Aorta (tissue), 1 donor: Measurements from ENCODE around the genes TIGAR, C12orf4 and DYRK4.

DNA sequence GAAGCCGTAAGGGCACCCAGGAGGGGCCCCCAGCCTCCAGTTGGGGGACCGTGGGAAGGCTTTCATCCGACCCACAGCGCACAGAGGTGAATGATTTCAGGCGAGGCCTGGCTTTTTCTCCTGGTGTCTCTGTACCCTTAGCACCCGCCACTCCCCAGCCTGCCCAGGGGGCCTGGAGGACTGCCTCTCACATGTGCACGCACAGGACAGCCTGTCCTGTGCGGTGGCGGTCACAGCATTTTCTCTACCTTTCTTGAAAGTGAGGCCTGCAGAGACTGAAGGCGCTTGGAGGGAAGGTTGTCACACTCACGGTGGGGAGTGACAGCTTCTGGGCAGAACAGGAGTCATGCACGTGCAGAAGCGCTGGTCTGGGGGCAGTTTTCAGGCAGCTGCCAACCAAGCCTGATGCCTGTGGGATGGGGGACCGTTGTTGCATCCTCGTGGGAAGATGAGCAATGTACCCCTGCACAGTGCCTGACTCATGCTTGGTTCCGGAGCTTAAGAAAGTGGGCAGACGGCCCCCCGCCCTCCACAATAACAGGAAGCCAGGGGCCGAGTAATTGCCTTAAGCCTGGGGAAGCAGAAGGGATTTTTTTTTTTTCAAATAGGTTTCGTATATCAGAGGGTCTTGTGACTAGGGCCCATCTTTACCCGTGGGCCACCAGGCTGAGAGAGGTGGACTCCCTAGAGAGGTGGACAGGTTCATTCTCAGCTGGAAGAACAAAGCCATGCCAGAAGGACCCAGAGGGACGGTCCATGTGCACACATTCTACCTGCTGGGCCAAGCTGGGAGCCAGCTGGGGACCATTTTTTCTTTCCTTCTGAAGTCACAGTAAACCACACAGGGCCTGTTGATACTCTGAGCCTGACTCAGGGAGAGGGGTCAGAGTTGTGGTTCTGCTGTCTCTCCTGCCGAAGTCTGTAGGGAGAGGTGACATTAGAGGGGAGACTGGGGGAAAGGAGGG, 148.3 kb downstream of the TSPAN9 start:
- PRO-cap, result no peak

DNA sequence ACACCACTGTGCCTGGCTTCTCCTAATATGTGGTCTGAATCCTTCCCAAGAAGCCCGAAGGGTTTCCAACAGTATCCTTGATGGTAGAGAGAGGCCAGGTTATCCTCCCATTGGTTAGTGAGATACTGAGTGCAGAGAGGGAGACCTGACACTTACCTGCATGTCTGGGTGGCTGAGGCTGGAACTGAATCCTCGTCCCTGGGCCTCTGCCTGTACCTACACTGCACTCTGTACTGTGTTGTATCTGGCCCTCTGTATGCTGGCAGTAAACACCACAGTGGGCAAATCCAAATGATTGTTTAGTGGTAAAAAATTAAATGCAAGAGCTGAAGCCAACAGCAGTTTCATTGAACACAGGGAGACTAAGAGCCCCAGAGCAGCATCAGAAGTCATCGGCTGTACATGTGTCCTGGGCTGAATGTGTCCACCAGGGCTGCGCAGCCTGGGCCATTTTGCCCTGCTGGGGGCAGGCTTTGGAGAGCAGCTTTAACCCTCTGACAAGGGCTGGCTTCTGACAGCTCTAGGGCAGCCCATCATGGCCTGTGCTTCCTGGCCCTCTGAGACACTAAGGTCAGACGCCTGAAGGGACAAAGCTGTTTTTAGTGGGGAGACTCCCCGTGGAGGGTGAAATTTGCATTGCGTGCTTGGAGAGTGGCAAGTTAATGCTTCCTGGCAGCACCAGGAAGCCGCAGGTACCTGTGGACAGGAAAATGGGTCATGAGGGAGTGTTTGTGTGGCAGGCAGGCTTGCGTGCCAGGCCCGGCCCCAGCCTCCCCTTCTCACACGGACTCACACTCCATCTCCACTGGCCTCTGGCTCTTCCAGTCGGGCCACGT, 149.9 kb downstream of the TSPAN9 start:
- PRO-cap, result no peak

DNA sequence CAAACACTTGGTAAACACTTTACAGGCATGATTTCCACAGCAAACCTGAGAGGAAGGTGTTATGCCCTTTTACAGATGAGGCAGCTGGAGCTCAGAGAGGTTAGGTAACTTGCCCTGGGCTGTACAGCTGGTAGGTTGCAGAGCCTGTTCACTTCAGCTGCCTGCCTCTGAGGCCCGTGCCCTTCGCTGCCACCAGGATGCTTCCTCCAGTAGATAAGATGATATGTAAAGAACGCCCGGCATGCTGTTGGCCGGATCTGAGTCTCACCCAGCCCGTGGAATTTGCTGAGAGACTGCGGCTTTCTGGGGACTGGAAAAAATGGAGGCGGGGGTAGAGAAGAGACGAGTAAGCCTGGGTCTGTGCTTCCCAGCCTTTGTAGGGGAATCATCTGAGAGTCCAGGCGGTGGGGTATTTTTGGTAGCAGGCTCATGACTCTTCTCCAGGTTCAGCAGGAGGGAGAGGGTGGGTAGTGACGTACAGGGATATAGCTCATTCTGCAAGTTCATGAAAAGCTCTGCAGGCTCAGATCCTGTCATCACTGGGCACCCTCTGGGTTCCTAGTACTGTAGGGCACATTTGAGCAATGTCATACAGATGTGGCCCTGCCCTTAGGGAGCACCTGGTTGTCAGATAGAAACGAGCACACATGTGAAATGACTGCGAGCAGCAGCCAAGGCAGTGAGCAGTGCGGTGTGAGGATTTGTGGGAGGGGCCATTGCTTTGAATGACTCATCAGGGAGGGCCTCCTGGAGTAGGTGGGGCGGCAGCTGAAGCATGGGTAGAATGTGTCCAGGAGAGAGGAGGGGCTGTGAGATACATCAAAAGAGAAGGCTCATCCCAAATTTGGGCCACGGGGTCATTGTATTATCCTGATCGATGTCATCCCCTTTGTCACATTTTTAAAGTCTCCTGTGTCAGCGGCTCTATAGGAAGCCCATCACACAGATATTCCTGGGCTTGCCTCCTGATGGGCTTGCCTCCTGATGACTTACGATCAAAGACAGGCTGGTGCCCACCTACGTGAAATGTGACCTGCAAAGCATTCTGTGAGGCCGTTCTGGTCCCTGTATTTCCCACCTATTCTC, 159.5 kb downstream of the TSPAN9 start:
- PRO-cap, result no peak

DNA sequence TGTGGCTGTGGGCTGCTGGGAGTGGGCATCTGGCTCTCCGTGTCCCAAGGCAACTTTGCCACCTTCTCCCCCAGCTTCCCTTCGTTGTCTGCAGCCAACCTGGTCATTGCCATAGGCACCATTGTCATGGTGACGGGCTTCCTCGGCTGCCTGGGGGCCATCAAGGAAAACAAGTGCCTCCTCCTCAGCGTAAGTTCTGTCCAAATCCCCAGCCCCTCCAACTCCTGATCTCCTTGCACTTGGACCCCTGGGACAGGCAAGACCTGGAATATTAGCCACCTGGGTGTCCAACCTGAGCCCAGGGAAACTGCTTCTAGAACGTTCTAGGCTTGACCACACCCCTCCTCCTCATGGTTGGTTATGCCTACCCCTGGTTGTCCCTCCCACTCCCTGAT, 201.2 kb downstream of the TSPAN9 start:
- PRO-cap, result no peak

GRCh38 chr12:3283191-3283505, 206.0 kb downstream of the TSPAN9 start:
- PRO-cap, result no peak

DNA sequence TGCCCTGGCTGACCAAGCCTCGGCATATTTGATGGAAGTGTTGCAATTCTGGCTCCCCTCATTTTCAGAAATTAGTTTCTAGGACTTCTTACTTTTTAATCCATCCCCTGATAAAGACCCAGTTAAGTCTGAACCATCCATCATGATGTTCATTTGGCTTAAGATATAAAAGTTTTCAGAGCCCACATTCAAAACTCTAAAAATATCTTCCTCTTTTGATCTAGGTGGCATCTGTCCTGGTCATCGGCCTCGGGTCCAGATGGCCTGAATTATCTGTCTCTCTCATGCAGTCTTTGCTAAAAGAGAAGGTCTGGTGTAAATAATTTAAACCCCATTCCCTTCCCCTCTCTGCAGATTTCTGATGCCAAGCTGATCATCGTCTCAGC, 173.2 kb upstream of the PRMT8 start:
- PRO-cap, result unidirectional peak, plus-strand start at position 250 of the sequence

DNA sequence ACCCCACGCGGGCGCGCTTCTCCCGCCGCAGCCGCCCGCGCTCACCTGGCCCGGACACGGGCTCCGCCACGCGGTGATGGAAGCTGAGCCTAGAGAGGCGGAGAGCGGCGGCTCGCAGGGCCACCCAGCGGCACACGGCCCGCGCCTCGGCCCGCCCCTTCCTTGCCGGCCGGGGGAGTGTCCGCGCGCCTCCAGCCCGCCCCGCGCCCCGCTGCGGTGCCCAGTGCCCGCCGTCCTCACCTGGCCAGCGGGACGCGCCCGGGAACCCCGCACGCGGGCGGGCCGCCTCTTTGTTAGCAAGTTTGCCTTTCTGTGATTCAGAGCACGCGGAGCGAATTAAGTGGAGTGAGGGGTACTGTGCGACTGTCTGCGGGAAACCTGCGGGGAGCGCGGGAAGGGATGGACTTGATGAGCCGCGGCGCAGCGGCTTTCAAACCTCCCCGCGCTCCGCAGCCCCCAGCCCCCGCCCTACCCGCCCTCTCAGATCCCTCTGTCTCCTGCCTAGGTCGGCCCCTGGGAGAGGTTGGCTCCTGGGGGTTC, 124.9 kb upstream of the PRMT8 start:
- PRO-cap, result no peak

DNA sequence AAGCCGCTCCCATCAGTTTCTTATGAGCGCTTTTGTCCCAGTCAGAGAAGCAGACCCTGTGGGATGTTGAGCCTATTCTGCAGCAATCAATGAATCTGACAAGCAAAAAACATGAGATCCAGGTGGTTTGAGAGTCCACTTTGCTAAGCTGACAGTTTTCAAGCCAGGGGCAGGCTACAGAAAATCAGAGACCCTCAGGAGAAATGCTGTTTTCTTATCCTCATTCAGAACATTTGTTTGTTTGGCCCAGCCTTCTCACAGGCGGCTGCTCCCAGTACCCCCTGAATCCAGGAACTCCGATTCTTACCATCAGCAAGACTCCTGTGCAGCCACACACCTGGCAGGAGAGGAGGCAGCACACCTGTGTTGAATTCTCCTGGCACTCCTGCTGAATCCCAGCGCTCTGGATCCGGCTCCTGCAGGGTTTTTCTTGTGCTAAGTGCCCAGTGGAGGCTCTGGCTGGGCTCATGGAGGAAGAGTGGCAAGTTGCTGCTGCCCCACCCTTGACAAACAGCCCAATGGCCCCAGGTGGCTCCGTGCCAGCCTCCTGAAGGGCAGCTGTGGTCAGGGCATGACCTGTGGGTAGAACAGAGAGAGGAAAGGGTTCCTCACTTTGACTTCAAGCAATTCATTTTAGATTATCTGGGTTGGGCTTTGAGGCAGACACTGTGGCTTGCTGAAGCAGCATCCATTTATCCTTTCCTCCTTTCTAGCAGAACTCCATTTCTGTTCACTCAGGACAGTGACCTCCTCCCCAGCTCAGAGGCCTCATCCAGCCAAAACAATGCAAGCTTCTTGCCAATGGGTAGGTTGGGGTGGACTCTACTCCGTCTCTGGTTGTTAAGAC, 20.1 kb downstream of the CRACR2A start:
- PRO-cap, result no peak

GRCh38 chr12:3865933-3866732, 7.1 kb downstream of the PARP11 start:
- PRO-cap, result no peak

DNA sequence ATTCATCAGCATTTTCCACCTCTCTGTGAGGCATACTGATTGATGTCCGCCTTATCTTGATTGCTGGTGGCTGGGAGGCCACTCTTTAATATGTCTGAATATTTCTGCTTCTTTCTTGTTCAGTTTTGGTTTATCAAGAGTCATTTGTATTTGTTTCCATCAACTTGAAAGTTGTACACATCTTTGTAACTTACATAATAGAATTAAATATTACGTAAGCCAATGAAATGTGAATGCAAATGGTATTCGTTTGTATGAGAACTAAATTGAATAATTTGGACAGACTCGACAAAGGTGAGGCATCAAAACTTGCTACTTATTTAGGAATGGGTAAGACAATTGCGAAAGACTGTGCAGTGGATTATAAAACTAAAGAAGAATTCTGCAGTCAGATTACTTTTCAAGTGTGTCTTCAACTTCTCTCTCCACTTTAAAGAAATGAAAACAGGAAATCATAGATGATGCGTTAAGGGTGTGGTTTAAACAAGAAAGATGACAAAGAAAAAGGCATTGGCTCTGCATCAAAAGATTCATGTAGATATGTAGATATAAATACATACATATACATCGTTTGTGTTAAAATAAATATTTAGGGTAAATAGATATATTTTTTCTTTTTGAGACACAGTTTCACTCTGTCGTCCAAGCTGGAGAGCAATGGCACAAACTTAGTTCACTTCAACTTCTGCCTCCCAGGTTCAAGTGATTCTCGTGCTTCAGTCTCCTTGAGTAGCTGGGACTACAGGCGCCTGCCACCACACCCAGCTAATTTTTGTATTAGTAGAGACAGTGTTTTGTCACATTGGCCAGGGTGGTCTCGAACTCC, 74.5 kb upstream of the PARP11 start:
- PRO-cap, result no peak

DNA sequence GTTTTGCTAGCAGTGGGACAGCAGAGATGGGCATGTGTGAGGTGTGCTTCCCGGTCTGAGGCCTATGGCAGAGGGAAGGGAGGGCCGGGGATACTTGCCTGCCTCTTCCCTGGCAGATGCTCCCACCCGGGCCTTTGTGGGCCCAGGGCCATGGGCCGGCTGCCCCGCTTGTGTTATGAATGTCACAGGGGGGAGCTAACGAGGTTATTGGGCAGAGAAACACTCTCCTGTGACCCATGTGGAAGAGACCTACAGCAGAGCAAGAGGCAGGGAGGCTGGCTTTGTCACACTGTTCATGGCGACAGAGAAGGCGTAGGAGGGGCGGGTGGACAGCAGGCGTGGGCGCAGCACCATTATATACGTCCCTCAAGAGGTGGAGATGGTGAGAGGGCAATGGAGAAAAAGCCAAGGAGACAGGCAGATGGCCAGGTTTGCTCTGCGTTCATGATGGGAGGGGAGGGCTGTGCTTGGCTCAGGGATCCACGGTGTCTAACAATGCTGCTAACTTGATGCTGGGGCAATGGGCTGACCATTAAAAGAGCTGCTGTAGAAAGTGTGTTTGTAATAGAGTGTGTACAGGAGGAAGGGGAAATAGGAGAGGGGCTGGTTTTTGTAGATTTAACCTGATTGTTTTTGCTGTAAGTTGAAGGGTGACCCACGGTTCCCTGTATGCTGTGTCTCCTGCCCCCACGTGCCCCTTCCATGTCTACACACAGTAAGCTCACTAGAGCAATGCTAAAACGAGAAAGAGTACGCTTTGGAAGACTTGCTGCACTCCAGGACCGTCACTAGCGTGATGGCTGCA, 13.4 kb downstream of the CCND2 start:
- PRO-cap, result no peak

DNA sequence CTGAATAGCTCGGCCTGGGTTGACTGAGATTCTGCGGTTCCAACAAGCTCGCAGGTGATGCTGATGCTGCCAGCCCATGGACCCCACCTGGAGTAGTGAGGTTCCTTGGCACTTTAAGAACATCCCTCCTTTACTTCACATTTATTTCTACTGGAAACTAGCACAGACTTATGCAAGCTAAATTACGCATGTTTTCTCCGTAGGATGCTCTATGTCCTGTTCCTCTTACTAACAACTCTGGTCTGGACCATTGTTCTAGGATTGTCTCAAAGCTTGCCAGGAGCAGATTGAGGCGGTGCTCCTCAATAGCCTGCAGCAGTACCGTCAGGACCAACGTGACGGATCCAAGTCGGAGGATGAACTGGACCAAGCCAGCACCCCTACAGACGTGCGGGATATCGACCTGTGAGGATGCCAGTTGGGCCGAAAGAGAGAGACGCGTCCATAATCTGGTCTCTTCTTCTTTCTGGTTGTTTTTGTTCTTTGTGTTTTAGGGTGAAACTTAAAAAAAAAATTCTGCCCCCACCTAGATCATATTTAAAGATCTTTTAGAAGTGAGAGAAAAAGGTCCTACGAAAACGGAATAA, 21.3 kb upstream of the TIGAR start:
- PRO-cap, result no peak

DNA sequence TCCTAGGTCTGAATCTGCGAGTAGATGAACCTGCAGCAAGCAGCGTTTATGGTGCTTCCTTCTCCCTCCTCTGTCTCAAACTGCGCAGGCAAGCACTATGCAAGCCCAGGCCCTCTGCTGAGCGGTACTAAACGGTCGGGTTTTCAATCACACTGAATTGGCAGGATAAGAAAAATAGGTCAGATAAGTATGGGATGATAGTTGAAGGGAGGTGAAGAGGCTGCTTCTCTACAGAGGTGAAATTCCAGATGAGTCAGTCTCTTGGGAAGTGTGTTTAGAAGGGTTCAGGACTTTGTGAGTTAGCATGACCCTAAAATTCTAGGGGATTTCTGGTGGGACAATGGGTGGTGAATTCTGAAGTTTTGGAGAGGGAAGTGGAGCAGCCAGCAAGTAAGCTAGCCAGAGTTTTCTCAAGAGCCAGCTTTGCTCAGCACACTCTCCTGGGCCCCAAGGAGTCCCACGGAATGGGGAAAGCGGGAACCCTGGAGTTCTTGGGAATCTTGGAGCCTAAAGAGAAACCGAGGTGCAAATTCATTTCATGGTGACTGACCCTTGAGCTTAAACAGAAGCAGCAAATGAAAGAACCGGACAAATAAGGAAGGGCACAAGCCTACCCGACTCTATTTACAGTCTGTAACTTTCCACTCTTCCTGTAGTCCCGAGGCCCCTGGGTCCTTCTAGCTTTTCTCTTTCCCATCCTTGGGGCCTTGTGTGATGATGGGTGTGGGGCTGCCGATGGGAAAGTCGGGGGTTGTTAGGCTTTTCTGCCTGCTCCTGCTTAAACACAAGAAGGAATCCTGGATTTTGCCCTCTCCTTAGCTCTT, 18.3 kb upstream of the TIGAR start:
- PRO-cap, result no peak

DNA sequence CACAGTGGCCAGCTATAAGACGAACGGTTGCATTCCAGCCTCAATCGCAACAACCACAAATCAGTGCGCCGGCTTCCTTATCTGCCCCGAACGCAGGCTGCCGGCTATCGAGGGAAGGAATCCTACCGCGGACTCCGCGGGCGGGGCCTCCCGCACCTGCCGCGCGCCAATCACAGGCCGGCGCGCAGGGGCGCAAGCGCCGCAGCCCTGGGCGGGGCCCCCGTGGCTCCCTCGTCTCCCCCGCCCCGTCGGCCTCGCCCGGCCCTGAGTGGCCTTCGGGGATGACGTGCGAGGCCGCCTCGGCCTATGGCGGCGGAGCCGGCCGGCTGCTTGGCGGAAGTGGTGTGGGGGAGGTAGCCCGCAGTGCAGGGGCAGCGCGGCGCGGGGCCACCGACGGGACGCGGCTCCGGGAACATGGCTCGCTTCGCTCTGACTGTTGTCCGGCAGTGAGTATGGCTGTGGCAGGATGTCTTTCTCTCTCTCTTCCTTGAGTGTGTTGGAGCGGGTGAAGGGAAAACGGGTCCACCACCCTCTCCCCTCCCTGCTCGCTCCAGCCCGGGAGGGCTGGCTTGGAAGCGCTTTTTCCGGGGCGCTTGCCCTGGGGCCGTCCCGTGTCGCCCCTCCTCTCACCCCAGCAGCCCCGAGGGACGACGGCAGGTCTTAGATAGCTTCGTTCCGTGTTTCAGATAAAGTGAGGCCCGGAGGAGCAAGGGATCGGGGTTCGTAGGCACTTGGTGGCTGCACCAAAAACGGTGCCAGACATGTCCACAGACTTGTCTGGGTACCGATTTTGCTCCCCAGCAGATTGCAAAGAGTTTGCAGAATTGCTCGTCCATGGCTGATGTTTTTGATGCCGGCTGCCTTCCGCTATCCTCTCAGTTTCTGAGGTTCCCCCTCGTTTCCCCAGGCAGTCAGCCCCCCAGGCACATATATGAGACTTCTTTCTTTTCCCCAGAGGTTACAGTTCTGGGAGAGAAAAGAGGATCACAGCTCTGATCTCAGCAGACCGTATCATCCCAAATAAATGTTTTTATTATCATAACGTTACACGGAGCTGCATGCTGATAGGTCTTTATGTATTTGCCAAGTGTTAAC, at the start of gene TIGAR:
Gene TIGAR, plus strand, starts transcription at position 356 of the 1,095 bp plus-strand sequence.
- PRO-cap, result bidirectional peak, plus-strand start at position 390 of the sequence, minus-strand start at position 94 of the sequence

- PRO-cap, result no peak
Measured at GRCh38 chr12:4417236-4418477, 28.0 kb downstream of the FGF6 start.

- PRO-cap, result unidirectional peak, minus-strand start at chr12:4538464
Measured at GRCh38 chr12:4537911-4538650, at the start of gene C12orf4. TSS of gene C12orf4 (minus strand) at chr12:4538469.

- PRO-cap, result bidirectional peak, plus-strand start at chr12:4562220, minus-strand start at chr12:4562079
Measured at GRCh38 chr12:4561816-4562734, at the start of gene DYRK4. TSS of gene DYRK4 (plus strand) at chr12:4562208.

GRCh38 chr12:4819601-4820028, 10.5 kb downstream of the KCNA6 start:
- PRO-cap, result no peak

GRCh38 chr12:4974331-4974681, 64.6 kb downstream of the KCNA1 start:
- PRO-cap, result unidirectional peak, minus-strand start at chr12:4974506

DNA sequence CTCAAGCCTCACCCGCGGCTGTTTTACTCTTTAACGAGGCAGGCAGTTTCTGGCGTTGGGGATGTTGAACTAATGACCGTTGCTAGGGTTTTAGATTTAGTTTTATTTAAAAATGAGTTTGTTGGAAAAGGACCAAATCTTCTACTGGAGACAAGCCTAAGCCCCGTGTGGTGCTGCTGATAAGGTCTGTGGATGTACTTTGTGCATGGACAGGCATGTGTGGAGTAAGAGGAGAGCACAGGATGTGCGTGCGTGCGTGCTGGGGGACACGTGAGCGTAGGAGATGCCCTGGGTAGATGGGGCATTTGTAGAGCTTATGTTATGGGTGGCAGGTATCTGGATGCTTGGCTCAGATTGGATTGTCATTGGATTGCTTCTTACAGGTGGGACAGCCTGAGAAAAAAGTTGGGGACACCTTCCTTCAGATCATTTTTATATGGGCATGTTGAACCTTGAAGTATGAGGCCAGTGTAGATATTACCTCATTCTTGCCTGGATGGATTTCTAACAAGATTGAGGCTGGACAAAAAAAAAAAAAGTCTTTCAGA, 5.8 kb downstream of the NTF3 start:
- PRO-cap, result no peak